Melanocyte of skin (primary cell): ENCODE results near the genes GLRX3 and PPP2R2D.

GRCh38 chr10:127921714-127922158 is 14.8 kb downstream of the PTPRE start:
- CAGE, long polyA plus RNA, 2 experiments = no peak in any of the 2 experiments

- CAGE, long polyA plus RNA, 2 experiments = no peak in any of the 2 experiments
Observed at GRCh38 chr10:127935068-127935694, 28.3 kb downstream of the PTPRE start.

GRCh38 chr10:127978914-127979592 is 72.2 kb downstream of the PTPRE start:
- CAGE, long polyA plus RNA, 2 experiments = no peak in any of the 2 experiments

GRCh38 chr10:128048066-128048738 is 78.0 kb downstream of the MKI67 start:
- CAGE, long polyA plus RNA, 2 experiments = no peak in any of the 2 experiments

DNA sequence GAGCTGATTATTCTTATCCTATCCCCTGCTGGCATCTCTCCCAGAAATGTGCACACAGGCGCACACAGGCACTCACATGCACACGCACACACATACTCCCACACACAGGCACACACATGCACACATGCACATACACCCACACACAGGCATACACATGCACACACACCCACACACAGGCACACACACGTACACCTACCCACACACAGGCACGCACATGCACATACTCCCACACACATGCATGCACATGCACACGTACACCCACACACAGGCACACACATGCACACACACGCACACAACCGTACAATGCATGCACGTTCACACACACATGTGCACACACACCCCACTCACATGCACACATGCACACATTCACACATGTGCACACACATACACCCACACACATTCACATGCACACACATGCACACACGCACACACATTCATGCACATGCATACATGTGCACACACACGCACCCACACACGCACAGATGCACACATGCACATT is 59.4 kb downstream of the MKI67 start:
- CAGE, long polyA plus RNA, 2 experiments = no peak in any of the 2 experiments

- CAGE, long polyA plus RNA, 2 experiments = no peak in any of the 2 experiments
Observed at GRCh38 chr10:129624246-129624946, 157.4 kb downstream of the MGMT start.

DNA sequence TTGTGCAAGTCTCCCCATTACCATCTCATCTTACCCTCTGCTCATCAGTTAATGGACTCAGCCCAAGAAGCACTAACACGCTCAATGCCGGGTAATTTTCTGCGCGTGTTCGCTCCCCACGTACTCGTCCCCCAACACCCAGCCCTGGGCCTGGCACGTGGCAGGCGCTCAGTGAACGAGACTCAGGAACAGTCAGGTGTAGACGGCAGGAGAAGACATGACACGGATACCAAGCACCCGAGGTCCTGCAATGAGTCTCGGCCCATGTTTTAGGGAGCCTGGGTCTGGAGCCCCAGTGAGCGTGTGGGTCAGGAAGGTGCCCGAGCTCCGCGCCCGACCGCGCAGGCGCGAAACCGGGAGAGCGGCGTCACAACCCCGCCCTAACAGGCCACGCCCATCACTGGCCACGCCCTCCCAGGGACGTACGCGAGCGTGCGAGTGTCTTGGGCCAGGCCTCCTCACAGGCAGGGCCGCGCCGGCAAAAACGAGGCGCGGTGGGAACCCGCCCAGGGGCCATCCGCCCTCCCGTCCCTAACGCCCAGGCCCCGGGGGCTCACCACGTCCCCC is 400 bp downstream of the C10orf143 start:
- CAGE, long polyA plus RNA, 2 experiments = no peak in any of the 2 experiments

DNA sequence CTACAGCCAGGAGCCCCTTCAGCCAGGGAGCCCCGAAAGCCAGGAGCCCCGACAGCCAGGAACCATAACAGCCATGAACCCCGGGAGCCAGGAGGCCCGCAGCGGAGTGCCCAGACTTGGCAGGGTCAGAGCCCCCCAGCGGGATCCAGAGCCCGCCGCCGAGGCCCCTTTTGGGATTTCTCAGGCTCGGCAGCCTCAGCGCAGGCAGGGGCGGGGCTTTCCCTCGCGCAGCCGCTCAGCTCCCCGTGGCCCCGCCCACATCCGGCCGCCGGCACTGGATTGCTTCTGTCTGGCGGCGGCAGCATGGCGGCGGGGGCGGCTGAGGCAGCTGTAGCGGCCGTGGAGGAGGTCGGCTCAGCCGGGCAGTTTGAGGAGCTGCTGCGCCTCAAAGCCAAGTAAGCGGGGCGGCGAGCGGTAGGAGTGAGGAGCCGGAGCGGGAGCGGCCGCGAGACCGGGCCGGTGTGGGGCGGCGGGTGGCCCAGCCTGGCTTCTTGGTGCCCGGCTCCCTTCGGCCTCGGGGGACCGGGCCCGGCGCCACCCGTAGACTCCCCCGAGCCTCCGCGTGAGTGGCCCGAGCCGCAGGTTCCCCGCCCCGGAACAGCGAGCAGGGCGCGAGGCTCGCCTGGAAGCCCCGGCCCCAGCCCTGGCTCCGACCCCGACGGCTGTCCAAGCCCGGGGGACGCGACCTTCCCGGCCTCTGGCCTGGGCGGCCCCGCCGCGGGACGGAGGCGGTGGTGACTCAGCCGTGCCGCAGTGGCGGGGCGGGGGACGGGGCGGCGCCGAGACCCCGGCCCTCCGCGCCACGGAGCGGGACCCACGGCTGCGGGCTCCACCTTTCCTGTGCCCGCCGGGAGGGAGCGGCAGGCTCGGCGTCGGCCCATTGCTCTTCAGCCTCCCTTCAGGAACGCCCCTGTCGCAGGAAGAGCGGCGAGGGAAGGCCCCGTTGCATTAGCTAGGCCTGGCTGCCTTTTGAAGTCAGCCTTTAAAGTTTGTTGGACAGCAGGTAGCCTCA is at the start of gene GLRX3:
Gene GLRX3, plus strand, starts transcription at position 274 of the 1,012 bp plus-strand sequence.
- CAGE, long polyA plus RNA, 2 experiments = start-site peak on the plus strand in 2 of 2 experiments, centred at positions 291 to 293 of the sequence, 200 to 4,151 reads per replicate

DNA sequence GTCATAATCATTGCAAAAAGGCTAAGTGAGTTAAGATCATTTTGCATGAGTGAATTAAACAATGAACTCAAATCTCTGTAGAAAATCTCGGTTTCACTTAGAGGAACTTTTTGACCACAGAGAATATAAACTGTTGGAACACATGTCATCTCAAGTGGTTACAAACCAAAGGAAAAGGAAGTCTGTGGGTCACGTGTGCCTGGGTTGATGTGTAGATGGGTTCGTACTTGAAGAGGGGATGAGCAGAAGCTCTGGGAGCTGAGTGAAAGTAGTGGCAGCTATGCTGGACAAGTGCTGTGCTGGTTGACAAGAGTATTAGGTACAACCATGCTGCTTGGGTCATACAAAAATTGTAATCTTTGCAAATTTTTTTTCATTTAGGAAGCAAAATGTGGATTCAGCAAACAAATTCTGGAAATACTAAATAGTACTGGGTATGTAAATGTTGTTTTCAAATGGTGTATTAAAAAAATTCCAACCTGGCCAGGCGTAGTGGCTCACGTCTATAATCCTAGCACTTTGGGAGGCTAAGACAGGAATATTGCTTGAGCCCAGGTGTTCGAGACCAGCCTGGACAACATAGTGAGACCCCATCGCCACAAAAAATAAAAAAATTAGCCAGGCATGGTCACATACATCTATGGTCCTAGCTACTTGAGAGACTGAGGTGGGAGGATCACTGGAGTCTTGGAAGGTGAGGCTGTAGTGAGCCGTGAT is 35.2 kb downstream of the GLRX3 start:
- CAGE, long polyA plus RNA, 2 experiments = no peak in any of the 2 experiments

GRCh38 chr10:130631514-130631930 is 495.3 kb downstream of the GLRX3 start:
- CAGE, long polyA plus RNA, 2 experiments = no peak in any of the 2 experiments

- CAGE, long polyA plus RNA, 2 experiments = no peak in any of the 2 experiments
Observed at GRCh38 chr10:131094465-131095385, 216.8 kb downstream of the TCERG1L start.

- CAGE, long polyA plus RNA, 2 experiments = no peak in any of the 2 experiments
Observed at GRCh38 chr10:131900737-131901357, at the start of gene PPP2R2D. Gene PPP2R2D, plus strand, starts transcription at chr10:131901008.

DNA sequence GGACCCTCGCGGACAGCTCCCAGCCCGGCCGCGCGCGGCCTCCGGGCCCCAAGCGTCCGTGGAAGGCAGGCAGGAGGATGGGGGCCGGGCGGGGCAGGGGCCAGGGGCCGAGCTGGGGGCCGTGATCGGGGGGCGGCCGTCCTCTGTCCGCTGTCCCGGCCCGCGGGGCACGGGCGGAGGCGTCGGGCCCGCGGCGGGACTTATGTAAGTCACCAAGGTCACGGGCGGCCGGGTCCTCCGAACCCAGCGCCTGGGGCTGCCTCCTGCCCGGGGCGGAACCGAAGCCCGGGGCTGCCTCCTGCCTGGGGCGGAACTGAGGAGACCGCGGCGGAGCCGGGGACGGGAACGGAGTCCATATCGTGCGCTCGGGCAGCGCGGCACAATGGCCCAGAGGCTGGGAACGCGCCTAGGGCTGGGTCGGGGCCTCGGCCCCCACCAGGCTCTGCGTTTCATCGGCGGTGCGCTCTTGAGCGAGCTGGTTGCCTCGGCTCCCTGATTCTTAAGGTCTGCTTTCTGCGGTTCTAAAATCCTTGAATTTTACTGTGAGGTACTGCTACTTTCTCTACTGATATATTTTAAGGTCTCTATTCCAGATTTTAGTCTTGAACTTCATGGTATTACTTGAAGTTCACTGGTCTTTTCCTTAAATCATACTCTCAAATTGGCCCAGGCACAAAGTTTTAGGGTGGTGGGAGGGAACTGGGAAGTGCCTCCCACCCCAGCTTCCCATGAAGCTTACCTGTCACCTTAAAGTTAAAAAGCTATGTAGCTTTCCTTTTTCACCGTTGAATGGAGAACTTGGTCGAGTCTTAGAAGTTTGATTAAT is 763 bp downstream of the PPP2R2D start:
- CAGE, long polyA plus RNA, 2 experiments = no peak in any of the 2 experiments

GRCh38 chr10:131908945-131909576 is 8.3 kb downstream of the PPP2R2D start:
- CAGE, long polyA plus RNA, 2 experiments = no peak in any of the 2 experiments

DNA sequence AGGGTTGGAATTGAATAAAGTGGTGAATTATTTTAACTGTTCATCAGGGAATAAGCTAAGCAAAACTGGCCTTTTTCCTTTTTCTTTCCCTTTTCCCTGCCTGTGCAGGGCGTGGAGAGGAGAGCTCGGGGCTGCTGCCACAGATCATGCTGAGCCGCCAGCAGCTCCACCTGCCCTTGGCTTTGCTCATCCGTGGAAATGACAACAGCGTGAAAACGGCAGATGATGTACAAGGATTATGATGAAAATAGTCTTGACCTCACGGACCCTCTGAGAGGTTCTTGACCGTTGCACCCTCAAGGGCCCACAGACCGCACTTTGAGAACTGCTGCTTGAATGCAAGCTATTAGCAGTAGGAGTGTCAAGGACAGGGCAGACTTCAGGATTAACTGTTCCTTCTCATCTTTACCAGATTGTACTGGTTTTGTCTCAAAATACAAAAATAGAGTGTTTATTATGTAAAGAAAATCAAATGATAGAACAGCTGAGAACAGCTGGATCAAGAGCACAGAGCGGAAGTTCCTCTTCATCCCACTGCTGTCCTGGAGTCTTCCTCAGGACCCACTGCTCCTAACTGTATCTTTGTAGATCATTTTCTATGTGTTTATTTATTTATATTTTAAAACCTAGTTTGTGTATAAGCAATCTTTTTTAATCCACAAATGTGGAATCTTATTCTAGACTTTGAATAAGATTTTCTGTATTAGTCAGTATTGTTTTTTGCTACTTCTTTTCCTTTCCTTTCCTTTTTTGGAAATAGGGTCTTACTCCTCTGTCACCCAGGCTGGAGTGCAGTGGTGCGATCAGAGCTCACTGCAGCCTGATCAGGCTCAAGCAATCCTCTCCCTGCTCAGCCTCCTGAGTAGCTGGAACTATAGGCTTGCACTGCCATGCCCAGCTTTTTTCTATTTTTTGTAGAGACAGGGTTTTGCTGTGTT is 10.9 kb downstream of the PPP2R2D start:
- CAGE, long polyA plus RNA, 2 experiments = no peak in any of the 2 experiments

- CAGE, long polyA plus RNA, 2 experiments = no peak in any of the 2 experiments
Observed at GRCh38 chr10:131917950-131918975, 17.5 kb downstream of the PPP2R2D start.

GRCh38 chr10:131948835-131949859 is 32.6 kb downstream of the BNIP3 start:
- CAGE, long polyA plus RNA, 2 experiments = no peak in any of the 2 experiments

DNA sequence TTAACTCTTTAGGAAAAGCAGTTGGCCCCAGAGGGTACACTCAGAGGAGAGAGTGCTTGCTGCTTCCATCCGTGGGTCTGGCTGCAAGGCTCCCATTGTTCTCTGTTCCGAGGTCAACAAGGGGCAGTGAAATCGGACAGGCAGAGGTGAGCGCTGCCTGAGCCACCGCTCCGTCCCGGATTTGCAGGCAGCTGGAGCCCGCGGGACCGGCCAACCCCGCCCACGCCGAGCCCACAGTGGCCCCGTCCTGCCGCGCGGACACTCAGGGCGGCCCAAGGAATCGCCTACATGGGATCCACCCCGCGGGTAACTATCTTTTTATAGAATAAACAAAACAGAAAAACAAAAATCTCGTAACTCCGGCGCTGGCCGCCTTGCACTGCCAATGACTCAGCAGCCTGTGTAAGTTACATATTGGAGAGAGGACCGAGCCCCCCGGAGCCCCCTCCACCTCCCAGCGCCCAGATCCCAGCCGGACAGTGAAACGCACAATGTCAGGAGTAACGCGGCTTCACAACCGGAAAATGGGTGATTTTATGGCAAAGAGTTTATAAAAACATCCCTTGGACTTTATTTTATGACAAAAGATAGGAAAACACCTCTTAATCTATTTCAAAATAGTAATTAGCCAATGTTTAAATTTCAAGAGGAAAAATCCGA is 1.8 kb downstream of the BNIP3 start:
- CAGE, long polyA plus RNA, 2 experiments = no peak in any of the 2 experiments

DNA sequence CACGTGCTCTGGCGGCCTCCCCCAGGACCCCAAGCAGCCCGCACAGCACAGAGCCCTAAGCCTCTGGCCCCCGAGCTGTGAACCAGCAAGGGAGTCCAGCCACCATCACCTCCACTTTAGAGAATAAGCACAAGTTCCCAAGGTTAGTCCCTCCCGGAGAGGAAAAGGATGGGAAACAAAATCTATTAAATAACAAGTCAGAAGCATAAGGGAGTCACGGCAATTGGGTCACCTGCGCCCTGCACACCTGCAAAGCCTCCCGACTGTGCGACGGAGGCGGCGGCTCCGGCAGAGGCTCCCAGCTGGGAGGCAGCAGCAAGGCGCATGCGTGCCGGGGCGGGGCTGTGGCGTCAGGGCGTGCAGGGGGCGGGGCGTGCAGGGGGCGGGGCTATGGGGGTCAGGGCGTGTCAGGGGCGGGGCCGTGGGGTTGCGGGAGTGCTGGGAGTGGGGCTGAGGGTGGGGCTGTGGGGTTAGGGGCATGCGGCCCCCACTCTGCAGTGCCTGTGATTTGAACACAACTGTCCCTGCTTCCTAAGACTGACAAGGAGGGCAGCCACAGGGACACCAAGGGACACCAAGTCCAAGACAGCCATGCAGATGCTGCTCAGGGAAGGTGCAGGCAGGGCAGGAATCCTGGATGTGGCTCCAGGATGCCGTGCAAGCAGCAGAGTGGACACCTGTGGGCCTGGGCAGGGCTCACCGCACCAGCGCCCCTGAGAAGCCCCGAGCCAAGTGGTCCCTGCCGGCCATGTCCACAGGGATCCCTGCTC is 58.8 kb downstream of the STK32C start:
- CAGE, long polyA plus RNA, 2 experiments = no peak in any of the 2 experiments

DNA sequence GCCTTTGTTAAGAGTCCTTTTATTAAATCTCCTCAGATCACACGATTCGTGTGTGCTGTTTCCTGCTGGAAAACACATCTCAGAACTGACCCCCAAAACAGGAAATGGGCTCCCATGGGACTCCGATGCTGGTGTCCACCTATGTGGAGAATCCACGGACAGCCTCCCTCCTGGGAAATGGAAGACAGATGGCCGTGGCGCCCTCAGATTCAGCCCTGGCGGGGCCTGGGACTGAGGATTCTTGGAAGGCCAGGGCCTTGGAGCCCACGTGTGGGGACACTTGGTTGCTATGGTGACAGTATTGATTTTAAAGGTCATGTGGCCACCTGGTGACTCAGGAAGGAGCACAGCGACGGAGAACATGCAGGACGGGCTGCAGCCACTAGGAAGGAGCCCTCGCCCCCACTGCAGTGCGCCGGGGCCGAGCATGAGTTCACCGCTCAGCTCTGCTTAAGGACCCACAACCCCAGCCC is 3.5 kb upstream of the STK32C start:
- CAGE, long polyA plus RNA, 2 experiments = no peak in any of the 2 experiments